Myometrial cell (primary cell): ENCODE data around the gene KBTBD8.

DNA sequence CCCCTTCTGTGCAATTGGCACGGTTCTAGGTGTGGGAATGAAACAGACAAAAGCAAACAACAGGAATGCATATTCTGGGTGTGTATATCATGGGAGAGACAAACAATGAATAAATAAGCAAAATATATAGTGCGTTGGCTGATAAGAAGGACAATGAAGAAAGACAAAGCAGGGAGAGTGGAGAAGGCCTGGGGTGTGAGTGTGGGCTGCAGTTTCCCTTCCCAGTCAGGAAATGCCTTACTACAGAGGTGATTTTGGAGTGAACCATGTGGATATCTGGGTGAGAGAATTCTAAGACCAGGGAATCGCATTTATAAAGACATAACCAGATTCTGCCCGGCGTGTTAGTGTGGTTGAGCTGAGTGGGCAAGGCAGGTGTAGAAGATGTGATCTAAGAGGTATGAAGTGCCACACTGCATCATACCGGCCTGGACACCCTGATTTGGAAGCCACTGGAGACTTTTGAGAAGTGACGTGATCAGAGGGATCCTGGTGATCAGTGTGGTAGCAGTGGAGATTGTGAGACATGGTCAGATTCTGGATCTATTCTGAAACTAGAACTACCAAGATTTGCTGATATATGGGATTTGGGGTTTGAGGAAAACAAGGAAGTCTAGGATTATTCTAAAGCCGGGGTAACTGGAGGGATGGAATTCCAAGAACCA lies 125.9 kb upstream of the ADAMTS9 start:
- RAMPAGE, long total RNA = no peak

DNA sequence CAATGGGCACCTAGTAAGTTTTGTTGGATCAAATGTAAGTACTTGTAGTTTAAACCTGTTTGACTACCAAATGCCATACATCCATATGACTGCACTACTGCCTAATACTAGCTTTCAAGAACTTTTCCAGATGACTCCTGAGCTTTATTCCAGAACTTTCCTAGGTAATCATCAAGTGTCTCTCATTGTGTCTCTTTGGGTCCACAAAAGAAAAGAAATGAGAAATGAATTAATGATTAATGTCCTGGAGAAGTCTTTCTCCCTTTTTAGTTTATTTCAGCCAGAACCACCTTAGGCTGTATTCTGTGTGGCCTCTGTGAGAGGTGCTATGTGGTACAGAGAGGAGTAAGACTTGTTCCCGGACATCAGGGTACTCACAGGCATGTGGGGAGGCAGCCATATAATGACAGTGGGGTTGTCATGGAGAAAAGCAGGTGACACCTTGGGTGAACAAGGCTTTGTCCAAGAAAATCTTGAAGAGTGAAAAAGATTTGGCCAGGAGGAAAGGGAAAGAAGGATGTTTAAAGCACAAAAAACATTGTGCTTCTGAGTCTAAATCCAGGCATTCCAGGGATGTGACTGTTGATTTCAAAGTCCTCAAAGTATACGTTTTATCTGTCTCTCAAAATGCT lies 232.7 kb upstream of the ADAMTS9 start:
- RAMPAGE, long total RNA = no peak

GRCh38 chr3:65411997-65412462 lies 626.7 kb downstream of the MAGI1 start:
- RAMPAGE, long total RNA = no peak

DNA sequence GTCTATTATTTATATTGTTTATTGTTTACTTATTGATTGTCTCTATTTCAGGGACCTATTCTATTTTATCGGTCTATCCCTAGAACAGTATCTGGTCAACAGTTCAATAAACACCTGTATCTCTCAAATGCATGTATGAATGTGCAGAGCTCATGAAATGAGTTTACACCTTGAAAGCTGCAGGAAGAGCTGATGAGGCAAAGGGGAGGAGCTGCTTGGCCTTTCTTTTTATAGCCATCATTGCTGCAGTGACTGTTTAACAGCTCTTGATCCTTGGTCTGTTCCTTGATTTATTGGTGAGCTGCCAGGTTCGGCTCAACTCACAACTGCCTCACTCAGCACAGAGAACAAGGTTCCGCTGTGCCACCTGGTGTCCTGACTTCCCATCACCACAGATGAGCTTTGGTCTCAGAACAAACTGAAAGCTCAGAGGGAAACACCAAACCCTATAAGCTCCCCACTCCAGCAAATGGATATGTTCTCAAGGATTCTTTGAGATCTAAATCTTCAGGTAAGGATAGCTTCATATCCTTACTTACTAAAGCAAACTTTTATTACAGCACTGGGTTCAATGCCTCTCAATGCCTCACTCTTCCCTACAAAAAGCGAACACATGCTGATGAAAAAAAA lies 626.1 kb downstream of the MAGI1 start:
- RAMPAGE, long total RNA = no peak

- RAMPAGE, long total RNA = no peak
Measured at GRCh38 chr3:65485764-65486214, 552.9 kb downstream of the MAGI1 start.

- RAMPAGE, long total RNA = no peak
Measured at GRCh38 chr3:65619111-65619812, 419.5 kb downstream of the MAGI1 start.

DNA sequence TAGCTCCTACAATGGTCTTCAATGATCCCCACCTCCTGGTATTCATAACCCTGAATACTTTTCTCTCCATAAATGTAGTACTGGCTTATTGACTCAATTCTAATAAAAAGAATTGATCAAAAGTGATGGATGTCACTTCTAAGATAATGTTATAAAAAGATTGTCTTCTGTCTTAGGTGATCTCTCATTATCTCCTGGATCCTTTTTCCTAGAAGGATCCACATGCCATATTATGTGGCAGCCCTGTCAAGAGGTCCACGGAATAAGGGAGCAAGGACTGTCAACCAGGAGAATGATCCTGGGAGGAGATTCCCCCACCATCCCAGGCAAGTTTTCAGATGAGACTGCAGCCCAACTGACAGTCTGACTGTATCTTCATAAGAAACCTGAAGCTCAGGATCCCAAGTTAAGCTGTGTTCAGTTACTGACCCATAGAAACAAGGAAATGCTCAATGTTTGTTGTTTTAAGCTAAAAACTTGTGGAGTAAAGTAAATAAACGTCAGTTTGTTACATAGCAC lies 195.6 kb downstream of the MAGI1 start:
- RAMPAGE, long total RNA = no peak

- RAMPAGE, long total RNA = no peak
Measured at GRCh38 chr3:65987418-65988136, 51.1 kb downstream of the MAGI1 start.

DNA sequence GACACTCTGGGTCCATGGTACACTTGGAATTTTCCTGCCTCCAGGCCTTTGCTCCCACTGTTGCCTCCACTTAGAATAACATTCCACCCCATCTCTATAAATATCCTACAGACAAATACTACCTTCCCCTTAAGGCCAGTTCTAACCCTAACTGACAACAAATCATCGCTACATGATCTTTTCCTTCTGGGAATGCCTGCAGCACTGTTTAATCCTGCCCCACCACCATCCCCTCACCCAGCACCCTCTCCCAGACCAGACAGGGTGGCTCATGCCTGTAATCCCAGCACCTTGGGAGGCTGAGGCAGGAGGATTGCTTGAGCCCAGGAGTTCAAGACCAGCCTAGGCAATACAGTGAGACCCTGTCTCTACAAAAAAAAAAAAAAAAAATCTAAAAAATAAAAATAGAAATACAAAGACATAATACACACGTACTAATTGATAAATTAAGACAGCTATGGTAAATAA lies 23.9 kb downstream of the MAGI1 start:
- RAMPAGE, long total RNA = no peak

GRCh38 chr3:66372573-66373021 lies 128.2 kb downstream of the LRIG1 start:
- RAMPAGE, long total RNA = no peak

DNA sequence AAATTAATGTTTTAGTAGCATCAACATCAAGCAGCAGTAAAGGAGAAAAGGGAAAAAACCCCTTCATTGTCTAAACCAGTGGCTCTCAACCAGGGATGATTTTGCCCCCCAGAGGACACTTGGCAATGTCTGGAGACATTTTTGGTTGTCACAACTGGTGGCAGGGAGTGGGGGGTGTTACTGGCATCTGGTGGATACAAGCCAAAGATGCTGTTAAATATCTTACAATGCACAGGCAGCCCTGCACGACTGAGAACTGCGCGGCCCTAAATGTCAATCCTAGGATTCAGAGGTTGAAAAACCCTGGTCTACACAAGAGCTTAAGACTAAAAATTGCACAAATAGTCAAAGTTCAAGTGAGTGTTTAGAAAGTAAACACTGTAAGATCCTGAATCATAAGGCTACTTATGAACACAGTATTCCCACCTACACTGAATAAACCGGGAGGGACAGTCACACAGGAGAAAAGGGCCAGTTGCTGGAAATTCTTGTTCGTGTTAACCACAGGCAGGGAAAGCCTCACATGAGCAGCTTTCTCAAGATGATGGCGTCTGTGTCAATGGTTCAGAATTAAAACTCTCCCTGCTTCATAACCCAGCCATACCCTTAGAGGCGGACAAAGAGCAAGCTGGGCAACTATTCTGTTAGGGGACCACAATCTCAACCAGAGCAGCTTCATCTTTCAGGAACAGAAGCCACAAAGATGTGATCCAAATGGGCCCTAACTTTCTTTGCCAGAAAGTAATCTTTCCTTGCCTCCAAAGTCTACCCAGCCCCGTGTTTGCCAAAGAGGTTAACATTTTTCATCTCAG lies 37.7 kb downstream of the LRIG1 start:
- RAMPAGE, long total RNA = no peak

DNA sequence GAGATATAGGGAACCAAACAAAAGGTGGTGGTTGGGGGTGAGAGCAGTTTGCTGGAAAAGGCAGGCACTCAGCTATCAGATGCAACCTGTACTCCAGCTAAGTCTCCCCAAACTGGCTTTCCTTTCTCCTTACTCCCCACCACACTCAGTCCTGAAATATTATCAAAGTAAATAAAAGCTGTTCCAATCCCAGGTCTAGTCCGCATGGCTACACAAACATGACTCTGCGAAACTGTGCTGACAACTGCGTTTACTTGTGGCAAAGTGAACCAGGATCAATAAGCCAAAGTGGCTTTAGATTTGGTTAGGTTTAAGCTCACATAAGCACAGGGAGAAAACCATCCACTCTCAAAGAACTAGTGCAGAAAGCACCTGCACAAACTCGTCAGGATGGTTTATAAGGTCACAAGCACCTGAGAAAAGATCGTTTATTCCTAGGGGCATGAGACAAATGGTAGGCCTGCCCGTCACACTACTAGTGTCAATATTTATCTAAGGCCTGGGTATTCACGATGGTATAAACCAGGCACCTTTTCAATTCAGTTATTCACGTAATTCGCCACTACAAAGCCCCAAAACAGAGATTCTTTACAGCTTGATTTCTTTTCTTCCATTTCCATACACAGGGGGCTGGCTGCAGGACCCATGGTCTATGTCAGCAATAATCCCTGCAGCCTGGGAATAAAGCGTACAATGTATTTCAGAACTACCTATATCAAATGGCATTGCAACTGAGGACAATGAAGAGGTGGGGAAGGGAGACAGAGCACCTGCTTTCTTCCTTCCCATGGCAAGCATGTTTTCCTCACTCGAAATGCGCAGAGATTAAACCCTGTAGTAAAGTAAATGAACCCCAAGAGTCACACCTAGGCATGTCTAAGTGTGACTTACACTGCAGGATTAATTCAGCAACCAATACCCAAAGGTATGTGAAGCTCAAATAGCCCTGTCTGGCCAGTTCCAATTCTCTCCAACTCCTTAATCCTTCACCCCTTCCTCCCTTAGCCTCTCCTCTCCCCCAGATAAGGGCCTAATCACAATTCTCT lies 25.1 kb downstream of the LRIG1 start:
- RAMPAGE, long total RNA = no peak

GRCh38 chr3:66485248-66485523 lies 15.6 kb downstream of the LRIG1 start:
- RAMPAGE, long total RNA = no peak

DNA sequence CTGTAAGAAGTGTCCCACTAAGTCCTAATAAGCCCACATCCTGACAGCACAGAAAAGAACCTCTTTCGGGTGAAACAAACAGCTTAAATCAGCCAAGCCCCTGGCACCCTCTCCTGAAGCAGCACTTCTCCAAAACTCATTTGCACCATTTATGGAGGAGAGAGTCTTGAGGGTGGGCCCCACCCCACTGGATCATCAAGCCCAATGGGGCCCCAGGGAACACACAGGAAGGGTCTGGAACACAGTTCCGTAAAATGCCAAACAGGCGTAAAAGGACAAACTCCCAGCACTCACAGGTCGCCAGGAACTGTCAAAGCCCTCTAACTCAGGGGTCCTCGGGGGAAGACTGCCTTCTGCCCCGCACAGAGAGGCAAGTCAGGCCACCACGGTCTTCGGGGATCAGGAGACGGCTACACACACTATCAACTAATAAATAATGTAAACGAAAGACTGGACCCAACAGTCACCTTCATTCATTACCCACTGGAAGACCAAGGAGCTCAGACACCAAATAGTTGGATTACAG lies 1.5 kb downstream of the LRIG1 start:
- RAMPAGE, long total RNA = no peak

DNA sequence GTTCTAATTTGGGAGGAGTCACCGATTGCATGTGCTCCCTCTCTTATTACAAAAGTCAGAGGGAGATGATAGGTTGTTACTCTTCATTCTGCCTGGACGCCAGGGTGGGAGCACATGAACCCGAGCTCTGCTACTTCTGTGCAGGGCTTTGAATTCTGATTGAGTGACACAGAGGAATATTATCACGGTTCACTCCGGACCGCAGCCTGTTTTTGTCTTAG lies 36.9 kb upstream of the LRIG1 start:
- RAMPAGE, long total RNA = no peak

- RAMPAGE, long total RNA = no peak
Measured at GRCh38 chr3:66998209-66999215, at the start of gene KBTBD8. Gene KBTBD8, plus strand, starts transcription at chr3:66998307.

GRCh38 chr3:66999948-67000590 lies 2.0 kb downstream of the KBTBD8 start:
- RAMPAGE, long total RNA = no peak

- RAMPAGE, long total RNA = no peak
Measured at GRCh38 chr3:67540077-67540494, 114.3 kb downstream of the SUCLG2 start.

DNA sequence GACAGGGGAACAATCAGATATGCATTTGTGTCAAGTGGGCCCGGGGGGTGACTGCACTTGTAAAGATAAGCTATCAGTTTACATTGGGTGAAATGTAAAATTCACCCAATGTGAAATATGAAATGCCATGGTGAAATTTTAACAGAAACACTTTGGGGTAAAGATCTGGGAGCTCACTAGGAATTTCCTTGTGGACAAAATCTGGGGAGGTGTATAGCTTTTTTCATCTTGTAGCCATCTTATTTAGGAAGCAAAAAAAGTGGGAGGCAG lies 59.9 kb upstream of the SUCLG2 start:
- RAMPAGE, long total RNA = no peak

DNA sequence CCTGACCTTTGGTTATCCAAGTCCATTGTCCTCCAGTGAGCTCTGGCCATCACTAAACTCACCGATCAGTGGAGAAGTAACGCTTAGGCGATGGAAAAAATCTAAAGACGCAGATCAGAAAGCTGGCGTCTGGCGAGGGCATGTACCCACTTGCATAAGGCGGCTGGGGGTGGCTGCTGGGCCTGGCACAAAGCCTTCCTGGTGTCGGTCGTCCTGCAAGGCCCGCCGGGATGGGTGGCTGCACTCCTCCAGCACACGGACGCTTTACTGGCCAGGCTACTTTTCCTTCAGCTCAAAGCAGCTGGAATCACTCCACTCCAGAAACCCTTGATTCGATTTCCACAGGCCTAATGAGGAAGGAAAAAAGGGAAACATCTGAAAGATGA lies 1.0 kb downstream of the EOGT start:
- RAMPAGE, long total RNA = no peak